Mammary epithelial cell (primary cell): Measurements from ENCODE around the genes GNAT1, ZMYND10 and RBM15B.

DNA sequence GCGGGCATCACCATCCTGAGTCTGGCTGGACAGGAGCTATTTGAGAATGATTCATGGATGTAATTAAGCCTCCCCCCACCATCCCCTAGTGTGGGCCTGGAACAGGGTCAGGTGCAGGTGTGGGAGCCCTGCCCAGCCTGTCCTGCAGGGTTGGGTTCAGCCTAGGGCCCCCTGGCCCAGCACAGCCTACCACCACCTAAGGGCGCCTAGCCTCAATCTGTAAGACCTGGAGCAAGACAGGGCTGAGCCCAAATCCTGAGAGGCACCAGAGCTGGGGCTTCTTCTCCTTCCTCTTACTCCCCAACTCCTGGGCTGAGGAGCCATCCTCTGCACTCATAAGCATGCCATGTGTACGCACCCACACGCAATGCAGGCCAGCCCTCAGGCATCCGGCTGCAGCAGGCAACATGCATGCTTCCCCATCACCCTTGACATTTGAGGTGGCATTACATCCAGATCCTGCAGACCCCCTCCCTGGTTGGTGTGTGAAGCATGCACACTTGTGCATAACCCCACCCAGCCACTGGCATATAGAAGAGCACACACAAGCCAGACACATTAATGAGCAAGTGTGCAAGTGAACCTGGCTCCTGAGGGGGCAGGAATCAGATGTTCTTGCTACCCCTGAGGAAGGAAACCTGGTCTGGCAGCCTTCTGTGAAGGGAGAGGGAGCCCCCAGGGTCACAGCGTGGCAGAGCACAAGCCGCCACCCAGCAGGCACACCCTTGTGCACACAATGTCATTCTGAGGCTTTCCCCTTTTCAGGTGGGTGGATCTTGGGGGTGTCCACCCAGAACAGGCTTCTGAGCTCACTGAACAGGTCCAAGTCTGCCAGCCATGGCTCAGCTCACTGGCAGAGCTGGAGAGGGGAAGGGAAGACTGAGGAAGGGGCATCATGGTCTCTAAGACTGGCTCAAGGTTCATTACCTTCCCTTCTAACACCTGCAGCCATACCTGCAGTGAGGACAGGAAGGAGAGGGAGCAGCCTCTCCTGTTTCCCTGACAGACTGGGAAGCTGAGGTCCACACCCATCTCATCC, 31.9 kb upstream of the SEMA3F start:
- CAGE, long polyA plus RNA, result no peak
- RRBS, result no CpG with 5 or more reads among the region's 7 CpGs

GRCh38 chr3:50124780-50125756, 30.1 kb upstream of the SEMA3F start:
- CAGE, long polyA plus RNA, result no peak
- RRBS, result no CpG with 5 or more reads among the region's 21 CpGs

DNA sequence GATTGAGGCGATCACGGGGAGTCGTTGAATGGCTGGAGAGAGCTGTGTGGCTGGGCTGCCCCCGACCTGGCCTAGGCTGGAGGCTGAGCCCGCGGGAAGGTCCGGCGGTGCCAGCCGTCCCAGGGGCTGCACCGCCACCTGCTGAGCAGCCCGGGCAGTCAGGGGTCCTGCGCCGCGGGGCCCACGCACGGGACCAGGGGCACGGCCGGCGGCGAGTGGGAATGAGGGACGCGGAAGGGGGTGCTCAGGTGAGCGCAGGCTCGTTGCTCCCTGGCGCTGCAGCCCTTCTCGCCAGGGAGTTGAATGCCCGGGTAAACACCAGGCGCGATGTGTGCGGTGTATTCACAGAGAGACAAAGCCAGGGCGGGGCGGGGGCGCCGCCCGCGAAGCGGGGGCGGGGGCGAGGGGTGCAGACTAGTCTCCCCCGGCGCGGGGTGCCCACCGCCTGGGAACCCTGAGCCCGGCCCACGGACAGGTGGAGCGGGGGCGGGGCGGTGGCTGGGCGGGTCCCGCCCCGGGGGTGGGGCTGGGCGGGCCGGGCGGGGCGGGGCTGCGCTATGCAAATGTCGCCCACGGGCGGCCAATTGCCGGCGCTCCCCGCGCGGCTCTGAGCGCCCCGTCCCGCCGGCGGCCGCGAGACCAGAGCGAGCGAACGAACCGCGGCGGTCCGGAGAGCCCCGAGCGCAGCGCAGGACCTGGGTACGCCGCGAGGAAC, 518 bp upstream of the SEMA3F start:
- CAGE, long polyA plus RNA, result no peak
- RRBS, result 5% methylated on average over 63 of the region's 84 CpGs

GRCh38 chr3:50159504-50160102, 4.5 kb downstream of the SEMA3F start:
- CAGE, long polyA plus RNA, result no peak
- RRBS, result 43% methylated on average over 1 of the region's 12 CpGs

DNA sequence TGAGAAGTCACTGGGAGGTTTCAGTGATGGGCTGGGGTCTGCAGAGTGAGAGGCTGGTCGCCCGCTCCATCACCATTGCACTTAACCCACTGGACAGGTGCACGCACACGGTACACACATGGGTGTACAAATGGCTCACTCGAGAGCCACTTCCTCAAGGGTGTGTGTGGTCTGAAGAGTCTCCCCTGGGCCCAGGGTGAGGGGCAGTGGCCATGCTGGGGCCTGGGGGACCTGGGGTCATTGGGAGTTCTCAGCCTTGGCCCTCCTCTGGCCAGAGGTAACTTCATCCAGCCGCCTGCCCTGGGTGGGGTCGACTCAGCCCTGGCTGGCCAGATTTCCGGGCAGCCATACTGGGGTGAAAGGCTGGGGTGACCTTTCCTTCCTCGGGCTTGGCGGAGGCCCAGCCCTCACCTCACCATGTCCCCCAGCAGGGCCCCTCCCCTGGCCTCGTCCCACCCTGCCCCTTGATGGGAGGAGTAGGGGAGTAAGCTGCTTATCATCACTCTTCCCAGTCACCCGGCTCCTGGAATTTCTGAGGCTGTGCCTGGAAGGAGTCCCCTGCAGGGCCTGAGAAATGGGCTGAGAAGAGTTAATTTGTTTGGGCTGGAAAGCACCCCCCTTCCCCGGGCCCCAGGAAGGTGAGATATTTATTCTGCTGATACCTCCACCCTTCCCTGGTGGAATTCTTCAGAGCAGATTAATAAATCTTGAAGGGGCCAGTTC, 5.4 kb downstream of the SEMA3F start:
- CAGE, long polyA plus RNA, result no peak
- RRBS, result 25% methylated on average over 1 of the region's 13 CpGs

DNA sequence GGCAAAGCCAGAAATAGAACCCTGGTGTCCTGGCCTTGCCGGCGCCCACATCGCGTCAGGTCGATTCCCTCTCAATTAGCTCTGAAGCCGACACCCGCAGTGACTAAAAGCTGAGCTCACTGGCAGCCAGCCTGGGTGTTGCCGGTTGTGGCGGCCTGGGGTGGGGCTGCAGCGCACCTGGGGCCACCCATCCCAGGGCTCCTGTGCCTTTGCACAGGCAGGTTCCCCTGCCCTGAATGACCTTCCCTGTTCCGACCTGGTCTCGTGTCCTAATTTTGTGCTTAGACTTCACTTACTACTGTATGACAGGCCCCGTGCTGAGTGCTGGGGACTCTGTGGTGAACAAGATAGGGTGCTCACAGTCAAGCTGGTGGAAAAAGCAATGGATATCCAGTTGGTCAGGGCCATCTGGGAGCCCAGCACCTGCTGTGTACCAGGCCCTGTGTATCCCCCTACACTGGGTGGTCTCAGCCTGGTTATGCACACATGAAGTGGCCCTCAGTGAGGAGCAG, 6.3 kb downstream of the SEMA3F start:
- CAGE, long polyA plus RNA, result no peak
- RRBS, result 0% methylated on average over 6 of the region's 13 CpGs

DNA sequence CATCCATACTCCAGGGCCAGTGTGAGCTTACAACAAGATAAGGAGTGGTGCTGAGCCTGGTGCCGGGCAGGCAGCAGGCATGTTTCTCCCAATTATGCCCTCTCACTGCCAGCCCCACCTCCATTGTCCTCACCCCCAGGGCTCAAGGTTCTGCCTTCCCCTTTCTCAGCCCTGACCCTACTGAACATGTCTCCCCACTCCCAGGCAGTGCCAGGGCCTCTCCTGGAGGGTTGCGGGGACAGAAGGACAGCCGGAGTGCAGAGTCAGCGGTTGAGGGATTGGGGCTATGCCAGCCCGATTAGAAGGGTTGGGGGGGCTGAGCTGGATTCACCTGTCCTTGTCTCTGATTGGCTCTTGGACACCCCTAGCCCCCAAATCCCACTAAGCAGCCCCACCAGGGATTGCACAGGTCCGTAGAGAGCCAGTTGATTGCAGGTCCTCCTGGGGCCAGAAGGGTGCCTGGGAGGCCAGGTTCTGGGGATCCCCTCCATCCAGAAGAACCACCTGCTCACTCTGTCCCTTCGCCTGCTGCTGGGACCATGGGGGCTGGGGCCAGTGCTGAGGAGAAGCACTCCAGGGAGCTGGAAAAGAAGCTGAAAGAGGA, at the start of gene GNAT1:
Gene GNAT1 (plus strand): TSS at position 424 of the 604 bp plus-strand sequence.
- CAGE, long polyA plus RNA, result no peak
- RRBS, result no CpG with 5 or more reads among the region's 7 CpGs

- CAGE, long polyA plus RNA, result no peak
- RRBS, result no CpG with 5 or more reads among the region's 10 CpGs
Observed at GRCh38 chr3:50236940-50237568, 1.1 kb downstream of the GNAI2 start.

DNA sequence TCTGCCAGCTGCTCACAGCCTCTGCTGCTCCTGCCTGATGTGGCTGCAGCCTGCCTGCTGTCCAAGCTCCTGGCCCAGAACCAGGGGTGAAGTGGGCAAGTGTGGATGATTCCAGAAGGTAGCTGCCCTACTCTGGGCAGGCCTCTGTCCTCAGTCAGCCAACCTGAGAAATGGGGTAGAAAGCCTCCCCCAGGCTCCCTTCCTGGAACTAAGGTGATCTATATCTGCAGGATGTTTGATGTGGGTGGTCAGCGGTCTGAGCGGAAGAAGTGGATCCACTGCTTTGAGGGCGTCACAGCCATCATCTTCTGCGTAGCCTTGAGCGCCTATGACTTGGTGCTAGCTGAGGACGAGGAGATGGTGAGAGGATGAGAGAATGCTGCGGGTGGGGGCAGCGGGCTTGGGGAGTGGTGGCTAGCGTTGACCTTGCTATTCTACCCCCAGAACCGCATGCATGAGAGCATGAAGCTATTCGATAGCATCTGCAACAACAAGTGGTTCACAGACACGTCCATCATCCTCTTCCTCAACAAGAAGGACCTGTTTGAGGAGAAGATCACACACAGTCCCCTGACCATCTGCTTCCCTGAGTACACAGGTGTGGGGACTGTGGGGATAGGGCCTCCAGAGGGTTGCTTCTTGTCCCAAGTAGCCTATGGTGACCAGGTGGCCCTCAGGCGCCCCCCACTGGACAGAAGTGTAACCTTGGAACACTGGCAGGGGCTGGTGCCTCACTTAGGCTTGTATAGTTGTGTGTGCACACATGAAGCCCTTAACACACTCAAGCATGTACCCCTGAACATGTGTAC, 12.2 kb upstream of the SEMA3B start:
- CAGE, long polyA plus RNA, result no peak
- RRBS, result no CpG with 5 or more reads among the region's 13 CpGs

DNA sequence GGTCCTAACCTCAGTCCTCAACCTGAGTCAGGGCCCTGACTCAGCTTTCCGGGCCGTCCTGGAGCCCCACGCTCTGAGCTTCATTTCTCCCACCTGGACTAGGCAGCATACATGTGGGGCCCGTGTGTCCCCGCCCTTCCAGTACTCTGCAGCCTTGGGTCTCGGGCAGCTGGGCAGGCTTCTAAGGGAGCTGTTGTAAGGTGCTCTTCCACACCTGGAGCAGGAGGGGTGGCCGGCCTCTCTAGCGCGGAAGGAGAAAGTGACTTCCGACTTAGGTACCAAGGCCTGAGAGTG, 9.6 kb upstream of the SEMA3B start:
- CAGE, long polyA plus RNA, result no peak
- RRBS, result no CpG with 5 or more reads among the region's 10 CpGs

DNA sequence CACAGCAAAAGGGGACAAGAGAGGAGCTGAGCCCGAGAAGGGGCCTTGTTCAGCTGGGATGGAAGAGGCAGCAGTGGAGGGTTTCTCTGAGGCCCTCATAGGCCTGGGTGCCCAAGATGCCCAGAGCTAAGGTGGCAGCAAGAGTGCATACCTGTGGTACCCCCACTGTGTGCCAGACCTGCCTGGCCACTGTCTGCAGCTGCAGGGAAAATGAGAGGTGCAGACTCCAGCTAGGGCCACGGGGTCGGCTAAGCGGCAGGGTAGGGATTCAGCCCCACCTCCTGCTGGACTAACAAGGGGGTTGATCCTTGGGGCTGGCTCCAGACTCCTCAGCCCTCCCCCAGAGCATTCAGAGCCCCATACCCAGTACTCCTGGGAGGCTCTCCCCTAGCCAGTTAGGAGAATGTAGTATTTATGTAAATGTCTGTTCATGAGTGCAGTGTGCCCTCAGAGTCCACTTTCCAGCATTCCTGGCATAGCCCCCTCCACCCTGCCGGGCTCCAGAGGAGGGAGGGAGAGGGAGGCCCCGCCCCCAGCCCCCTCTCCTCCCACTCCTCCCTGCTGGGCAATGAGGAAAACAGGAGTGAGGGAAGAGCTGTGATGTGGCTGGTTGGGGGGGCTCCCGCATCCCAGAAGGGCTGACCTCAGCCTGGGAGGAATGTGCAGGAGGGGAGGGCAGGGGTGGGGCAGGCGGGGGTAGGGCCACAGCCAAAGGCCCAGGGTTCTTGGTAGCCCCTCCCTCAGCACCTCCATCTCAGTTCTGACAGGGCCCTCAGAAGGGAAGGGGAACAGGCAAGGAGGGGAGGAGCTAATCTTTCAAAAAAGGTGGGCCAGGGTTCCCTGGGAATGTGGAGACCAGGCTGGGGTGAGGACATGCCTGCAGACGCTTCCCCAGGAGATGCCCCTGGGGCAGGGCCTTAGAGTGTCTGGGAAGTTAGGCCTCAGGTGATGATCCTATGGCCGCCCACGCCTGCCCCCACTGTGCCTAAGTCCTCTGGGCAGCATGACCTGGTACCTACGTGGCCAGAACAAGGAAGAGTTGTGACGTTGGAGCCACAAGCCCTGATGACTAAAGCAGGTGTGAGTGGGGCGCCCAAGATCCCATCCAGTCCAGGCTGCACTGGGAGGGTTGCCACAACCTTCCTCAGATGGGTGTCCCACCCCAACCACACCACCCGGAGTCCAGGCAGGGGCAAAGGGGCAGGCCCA, 4.3 kb upstream of the SEMA3B start:
- CAGE, long polyA plus RNA, result no peak
- RRBS, result no CpG with 5 or more reads among the region's 15 CpGs

GRCh38 chr3:50300295-50300978, 1.2 kb upstream of the HYAL3 start:
- CAGE, long polyA plus RNA, result no peak
- RRBS, result no CpG with 5 or more reads among the region's 12 CpGs

DNA sequence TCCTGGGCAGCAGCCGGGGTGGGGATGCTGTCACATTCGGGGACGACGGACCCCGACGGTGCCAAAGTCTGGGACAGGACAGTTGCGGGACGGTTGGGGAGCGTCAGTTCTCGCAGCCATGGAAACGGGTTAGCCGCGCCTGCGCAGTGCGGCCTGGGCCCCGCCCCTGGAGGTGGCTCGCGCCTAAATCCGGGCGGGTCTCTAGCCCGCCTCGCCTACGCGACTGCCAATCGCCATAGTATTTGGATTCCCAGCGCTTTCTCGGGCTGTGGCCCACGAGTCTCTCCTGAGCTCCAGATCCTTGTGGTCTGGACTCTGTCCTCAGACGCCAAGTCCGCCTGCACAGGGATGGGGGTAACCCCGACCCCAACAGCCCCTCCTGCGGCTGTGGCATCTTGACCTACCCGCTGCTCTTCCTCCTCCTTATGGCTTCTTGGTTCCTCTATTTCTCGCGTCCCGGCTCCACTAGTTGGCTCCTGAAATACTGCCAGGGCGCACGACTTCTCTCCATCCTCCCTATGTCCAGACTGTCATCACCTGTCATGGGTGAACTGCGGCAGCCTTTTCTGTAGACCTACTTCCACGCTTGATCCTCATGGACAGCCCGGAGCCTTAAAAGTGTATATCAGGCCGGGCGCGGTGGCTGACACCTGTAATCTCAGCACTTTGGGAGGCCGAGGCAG, at the start of gene ZMYND10:
Gene ZMYND10 (minus strand): TSS at position 131 of the 683 bp plus-strand sequence.
- CAGE, long polyA plus RNA, result no peak
- RRBS, result no CpG with 5 or more reads among the region's 45 CpGs

GRCh38 chr3:50580653-50581052, 11.3 kb downstream of the HEMK1 start:
- CAGE, long polyA plus RNA, result no peak
- RRBS, result no CpG with 5 or more reads among the region's 6 CpGs

DNA sequence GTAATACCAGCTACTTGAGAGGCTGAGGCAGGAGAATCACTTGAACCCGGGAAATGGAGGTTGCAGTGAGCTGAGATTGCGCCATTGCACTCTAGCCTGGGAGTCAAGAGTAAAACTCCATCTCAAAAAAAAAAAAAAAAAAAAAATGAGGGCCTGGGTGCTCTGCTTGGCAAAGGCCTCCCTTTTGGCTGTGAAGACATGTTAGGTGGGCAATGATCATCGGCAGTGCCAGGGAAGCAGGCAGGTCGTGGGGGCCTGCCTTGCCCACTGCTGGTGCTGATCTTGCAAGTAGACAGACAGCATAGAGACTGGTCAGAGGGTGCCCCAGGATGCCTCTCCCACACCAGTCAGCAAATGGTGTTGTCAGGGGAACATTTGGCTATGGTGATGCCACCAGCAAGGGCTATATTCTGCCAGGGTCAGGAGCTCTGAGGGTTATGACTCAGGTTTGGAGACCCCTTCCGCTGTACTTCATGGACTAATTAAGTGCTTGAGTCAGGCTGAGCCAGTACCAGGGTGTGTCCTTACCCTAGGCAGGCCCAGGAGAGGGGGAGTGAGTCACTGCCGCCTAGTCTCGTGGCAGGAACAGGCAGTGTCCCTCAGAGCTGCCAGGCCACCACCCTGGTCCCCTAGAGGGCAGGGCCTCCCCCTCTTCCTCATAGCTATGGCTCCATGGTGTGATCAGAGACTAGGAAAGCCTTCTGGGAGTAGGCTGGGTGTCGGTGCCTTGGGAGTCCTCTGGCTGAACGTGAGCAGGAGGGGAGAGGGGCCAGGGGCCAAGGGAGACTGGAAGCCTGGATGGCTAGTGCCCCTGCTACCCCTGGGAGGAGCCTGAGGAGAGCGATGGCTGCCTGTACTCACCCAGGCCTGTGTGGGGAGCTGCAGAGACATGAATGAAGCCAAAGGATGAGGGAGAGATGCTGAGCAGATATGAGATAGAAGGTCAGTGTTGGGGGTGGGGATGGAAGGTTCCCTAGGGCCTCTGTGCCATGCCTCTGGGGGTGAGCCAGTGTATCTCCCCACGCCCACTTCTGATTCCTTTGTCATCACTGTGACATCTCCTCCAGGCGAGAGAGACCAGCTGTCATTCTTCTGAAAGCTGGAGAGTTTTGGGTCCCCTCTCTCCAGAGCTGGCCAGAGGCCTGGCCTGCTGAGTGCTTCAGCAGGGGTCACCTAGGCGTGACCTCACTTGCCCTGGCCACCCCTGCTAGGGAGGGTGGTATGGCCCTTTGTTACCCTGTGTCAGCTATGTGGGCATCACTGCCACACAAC, 10.5 kb downstream of the MAPKAPK3 start:
- CAGE, long polyA plus RNA, result no peak
- RRBS, result no CpG with 5 or more reads among the region's 13 CpGs

DNA sequence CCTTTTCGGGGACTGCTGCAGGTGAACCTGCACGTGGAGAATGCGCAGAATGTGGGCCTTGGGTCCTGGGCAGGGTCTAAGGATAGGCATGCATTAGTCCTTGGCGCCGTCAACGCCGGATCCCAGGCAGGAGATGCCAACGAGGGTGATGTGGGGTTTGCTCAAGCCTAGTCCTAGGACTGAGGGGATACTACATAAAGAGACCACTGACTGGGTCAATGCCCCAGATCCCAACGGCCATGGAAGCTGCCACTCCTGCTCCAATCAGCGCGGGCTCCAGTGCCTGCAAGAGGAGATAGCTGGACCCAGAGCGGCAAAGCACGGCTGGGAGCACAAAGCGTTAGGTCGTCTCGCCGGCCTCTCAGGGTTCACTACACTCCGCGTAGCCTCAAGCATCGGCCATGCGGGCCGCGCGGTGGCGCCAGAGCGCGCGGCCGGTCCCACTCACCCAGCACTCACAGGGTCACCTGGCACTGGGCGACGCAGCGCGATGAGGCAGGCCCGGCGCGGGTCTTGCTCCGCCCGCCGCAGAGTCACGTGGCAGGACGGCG, 339 bp upstream of the RBM15B start:
- CAGE, long polyA plus RNA, result no peak
- RRBS, result under 1% methylated on average over 25 of the region's 42 CpGs

- CAGE, long polyA plus RNA, result no peak
- RRBS, result 1% methylated on average over 15 of the region's 34 CpGs
Observed at GRCh38 chr3:51391222-51391422, at the start of gene RBM15B. Gene RBM15B, plus strand, starts transcription at chr3:51391285.

DNA sequence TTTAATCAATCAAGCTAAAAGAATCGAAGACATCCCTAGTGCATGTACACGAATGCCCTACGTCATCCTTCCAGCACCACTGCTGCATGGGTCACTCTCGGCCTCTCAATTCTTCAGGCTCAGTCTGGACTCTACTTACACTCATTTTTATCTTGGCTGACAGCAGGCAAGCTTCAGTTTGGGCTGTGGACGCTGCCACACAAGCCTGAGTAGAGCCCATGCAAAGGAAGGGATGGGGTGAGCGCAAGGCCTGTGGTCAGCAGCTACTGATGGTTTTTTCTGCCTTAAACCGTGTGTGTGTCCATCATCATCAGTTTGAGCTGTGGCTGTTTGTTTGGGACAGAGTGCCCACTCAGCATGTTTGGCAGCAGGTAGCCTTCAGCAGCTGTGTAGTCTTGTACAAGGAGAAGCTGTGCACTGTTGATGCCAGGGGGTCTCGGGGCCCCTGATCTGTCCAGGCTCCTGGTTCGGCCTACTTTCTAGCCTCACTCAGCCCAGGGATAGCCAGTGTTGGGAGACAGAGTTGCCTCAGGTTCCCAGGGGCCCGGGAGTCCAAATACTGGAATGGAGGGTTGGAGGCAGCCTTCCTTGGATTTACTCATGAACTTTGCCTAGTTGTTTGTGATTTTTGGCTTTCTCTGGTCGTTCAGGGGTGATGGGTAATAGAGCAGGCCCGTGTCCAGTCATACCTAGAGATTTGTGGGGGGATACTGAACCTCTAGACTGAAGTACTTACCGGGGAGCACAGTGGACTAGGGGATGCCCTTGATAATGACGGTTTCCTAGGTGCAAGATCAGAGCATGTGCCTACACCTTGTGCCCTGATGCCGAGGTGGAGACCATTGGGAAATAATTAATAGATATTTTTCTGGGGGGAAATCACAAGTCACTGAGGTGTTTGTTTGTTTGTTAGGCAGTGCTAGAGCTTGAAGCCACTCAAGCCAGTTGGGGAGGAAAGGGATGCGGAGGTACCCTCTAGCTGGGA, 3.6 kb downstream of the RBM15B start:
- CAGE, long polyA plus RNA, result no peak
- RRBS, result no CpG with 5 or more reads among the region's 16 CpGs

DNA sequence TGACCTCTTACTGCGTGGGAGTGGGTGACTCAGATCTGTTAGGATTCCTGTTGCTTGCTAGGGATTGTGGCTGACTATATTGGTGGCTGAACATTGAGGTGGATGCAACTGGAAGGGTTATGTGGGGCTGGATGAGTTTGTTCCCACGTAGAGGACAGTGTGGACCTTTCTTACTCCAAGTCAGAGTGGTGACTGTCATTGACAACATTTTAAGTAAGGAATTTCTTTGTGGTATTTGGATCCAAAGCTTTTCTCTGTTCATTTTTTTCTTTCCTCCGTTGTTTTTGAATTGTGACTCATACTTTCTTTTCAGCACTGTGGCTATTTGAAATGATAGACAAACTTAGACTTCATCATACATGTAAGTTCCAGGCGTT, 1.2 kb downstream of the RAD54L2 start:
- CAGE, long polyA plus RNA, result no peak
- RRBS, result no CpG with 5 or more reads among the region's 4 CpGs

DNA sequence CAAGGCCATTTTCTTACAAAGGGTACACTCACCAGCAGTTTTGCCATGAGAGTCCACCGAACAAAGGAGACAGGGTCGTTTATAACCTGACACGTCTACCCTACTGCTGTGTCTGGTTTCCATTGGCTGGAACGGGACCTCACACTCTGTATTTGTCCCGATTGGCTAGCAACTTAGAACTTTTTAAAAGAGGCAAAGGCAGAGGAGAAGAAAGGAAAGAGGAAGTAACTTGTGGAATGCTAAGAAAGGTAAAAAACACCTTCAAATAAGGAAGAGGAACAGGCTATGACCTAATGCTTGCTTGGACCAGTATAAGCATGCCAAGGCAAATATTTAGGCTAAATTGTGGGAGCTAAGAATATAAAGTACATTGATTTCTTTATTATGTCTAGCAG, 24.6 kb downstream of the IQCF6 start:
- CAGE, long polyA plus RNA, result no peak
- RRBS, result no CpG with 5 or more reads among the region's 5 CpGs